Mesothelial cell of epicardium (in vitro differentiated cells): ENCODE results near the gene NACC2.

DNA sequence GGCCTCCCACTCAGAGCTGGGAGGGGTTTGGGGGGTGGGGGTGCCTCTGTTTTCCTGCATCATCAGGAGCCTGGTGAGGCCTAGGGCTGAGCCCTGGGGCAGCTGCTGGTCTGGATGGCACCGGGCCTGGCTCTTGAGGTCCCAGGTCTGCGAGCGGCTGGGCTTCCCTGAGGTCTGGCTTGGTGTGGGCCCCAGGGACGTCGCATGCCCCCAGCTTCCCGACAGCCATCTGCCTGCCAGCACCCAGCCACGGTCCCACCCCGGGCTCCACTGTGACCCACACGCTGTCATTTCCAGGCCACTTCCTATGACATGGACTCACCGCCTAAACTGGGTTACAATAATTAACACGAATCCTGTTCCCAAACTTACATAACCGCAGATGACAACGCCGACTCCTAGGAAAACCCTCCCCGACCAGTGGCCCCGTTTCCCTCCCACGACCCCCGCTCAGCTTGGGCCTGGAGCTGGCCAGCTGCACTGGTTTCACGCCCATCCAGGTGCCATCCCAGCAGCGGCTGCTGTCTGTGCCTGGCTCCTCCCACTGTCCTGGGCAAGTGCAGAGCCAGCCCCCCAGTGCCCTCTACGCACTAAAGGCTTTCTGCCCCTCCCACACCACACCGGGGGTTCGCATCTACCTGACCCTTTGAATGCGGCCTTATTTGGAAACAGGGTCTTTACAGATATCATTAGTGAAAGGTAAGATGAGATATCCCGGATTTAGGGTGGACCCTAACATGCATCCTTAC is 8.6 kb downstream of the NACC2 start:
- PRO-cap, result no peak

- PRO-cap, result unidirectional peak, minus-strand start at chr9:136095278
Measured at GRCh38 chr9:136094959-136096212, at the start of gene NACC2. Gene NACC2 (minus strand): TSS chr9:136095289.

DNA sequence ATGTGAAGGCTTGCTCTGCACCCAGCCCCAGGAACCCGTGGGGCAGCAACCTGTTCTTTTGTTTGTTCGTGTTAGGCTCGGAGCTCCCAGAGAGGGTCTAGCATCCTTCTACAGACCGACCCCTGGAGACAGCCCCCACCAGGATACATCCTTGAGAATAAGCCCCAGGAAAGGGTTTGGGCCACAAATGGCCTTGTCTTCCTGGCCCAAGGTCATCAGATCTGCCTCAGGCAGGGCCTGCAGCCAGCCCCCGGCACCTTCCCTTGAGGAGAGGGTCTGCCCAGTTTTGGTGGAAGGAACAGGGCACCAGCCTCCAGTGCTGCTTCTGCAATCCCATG is 11.5 kb upstream of the NACC2 start:
- PRO-cap, result no peak

GRCh38 chr9:136230633-136231441 is 14.8 kb downstream of the QSOX2 start:
- PRO-cap, result no peak

DNA sequence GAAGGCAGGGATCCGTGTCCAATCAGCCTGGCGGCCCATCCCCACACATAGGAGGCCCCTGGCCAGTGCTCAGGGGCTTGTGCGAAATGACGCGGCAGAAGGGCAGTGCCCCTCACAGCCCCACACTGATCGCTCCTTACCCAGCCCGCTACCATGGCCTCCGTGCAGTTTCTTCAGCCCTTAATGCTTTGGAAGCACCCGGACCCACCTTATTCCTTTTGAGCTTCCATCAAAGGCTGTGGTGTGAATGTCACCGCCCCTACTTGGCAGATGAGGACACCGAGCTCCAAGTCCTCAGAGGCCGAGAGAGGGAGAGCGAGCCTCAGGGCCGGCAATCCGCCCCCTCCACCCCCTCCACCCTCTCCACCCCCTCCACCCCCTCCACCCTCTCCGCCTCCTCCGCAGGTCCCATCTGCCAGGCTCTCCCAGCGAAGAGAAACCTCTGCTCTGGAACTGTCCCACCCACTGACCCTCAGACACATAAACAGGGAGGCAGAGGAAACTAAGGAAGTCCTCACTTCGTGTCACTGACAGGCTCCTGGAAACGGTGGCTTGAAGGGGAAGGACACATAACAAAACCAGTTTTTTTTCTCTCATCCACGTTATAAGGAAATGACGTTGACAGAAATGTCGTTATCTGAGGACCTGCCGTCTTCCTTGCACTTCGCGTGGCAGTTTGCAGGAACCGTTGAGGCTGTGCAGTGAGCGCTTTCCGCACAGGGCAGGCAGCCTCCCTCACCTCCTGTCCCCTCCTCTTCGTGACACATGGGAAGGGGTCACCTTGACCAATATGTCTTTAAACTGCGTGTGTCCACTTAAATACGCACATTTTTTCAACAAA is 13.9 kb downstream of the QSOX2 start:
- PRO-cap, result no peak

GRCh38 chr9:136338511-136339221 is 11.3 kb downstream of the GPSM1 start:
- PRO-cap, result no peak

DNA sequence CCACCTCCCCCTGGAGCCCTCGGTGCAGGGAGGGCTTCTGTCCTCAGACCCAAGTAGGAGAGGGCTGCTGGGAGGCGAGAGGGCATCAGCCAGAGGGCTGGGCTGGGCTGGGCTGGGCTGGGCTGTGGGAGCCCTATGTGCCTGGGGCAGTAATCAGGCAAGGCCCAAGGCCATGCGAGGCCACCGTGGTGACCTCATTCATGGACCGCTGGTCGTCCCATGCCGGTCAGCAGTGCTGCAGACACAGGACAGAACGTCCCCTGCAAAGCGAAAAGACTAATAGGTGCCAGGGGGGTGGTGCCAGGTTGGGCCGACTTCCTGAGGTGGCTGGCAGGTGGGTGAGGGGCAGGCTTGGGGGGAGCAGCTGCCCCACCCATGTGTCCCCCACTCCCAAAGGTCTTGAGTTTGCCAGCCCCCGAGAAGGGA is 13.9 kb downstream of the GPSM1 start:
- PRO-cap, result no peak

DNA sequence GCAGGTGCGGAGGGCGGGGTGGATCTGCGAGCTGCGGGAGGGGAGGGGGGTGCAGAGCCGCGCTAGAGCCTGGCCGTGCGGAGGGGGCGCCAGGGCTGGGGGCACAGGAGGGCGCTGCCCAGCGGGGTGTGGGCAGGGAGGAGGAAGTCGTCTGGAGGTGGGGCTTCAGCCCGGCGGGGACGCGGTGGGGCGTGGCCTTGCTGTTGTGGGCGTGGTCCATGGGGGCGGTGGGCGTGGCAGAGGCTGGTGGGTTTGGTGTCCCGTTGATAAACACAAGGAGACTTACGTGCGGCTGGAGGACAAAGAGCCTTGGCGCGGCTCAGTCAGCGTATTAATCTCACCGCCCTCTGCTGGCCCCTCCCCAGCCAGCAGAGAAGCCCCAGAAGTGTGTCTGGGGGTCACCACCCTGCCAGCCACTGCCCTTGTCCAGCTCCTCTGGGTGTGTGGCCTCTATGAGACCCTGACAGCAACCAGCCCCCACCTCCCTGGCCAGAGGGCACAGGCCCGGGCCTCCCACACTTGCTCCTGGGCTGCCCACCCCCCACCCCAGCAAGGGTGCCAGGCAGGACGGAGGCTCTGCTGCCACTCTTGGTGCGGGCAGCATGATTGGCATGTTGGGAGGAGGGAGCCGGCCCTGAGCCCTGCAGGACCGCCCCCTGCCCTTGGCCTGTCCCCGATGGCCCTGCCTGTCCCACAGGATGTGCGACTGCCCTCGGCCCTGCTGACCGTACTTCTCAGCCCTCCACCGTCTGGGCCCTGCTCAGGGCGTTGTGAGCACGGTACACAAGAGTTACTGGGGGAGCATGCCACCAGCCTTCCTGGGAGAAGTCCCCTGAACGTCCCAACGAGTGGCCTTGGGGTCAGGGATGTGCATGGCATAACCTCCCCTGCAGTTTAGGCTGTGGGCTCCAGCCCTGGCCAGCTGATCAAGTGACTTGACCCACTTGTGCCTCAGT is 15.7 kb downstream of the GPSM1 start:
- PRO-cap, result unidirectional peak, plus-strand start at position 276 of the sequence

- PRO-cap, result no peak
Measured at GRCh38 chr9:136362175-136362836, 1.2 kb downstream of the DNLZ start.

- PRO-cap, result no peak
Measured at GRCh38 chr9:136395544-136396437, 4.2 kb downstream of the SNAPC4 start.

DNA sequence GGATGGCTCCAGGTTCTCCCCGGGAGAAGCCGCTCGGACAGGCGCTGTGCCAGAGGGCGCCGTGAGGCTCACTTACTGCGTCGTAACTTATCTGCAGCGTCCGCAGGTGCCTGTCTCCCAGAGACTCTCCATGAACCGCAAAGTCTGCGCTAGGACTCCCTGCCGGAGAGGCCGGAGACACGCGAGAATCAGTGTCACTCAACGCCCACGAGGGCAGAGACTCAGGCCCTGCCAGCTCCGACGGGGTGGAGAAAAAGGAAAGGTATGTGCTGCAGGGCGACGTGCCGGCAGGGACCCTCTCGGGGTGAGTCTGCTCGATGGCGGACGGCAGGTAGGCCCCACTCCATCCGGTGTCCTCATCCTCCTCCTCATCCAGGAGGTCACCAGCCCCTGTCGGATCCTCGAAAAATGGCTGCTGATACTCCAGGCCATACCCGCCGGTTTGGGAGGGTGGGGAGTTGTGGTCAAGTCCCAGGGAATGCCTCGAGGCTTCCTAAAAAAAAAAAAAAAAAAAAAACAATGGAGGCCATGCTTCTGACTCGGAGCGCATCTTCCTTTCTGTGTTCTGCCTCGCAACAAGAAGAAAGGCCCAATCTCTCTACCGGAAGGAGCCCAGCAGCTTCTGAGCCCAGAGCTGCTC is 3.2 kb downstream of the ENTR1 start:
- PRO-cap, result no peak

- PRO-cap, result no peak
Measured at GRCh38 chr9:136438090-136439439, 1.1 kb downstream of the INPP5E start.

- PRO-cap, result no peak
Measured at GRCh38 chr9:136447322-136448113, 7.9 kb upstream of the INPP5E start.

DNA sequence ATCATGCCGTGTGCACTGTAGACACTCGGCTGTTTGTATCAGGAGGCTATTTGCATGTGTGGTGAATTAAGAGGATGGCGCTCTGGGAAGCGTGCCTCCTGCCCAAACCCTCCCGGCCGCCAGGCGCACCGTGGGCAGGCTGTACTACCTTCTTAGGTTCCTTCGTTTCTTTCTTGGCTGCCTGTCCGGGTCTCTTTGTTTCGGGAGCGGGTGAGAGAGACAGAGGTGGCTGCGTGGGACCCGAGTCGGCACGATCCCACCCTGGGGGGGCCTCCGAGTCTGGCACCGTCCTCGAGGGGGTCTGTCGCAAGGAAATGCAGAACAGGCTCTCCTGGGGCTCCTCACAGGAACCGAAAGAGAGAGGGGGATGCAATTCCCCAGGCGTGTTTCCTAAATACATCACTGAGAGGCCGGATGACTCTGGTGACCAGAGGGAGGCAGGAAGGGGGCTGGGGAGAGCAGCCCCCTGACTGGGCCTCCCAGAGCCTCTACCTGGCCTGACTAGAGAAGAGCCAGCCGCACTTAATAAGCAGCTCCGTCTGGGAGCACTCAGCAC is 11.5 kb upstream of the INPP5E start:
- PRO-cap, result no peak

DNA sequence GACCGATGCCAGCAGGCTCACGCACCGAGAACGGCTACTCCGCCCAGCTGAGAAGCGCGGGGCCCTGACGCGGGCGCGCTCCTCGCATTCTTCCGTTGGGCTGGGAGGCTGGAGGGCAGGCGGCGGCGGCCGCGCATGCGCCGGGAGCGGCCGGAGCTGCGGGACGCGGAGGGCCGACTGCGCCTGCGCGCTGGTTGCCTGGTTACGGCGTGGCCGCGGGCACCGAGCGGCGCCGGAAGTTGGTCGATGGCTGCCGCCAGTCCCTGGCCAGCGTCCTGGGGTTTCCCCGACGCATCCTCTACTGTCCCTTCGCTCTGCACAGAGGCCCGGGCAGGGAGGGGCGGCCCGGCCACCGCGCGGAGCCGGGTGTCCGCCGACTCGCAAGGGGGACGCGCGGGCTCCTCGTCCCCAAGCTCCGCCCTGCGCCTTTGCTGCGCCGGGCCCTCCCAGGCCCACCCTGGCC is 865 bp upstream of the SEC16A start:
- PRO-cap, result unidirectional peak, minus-strand start at position 94 of the sequence

DNA sequence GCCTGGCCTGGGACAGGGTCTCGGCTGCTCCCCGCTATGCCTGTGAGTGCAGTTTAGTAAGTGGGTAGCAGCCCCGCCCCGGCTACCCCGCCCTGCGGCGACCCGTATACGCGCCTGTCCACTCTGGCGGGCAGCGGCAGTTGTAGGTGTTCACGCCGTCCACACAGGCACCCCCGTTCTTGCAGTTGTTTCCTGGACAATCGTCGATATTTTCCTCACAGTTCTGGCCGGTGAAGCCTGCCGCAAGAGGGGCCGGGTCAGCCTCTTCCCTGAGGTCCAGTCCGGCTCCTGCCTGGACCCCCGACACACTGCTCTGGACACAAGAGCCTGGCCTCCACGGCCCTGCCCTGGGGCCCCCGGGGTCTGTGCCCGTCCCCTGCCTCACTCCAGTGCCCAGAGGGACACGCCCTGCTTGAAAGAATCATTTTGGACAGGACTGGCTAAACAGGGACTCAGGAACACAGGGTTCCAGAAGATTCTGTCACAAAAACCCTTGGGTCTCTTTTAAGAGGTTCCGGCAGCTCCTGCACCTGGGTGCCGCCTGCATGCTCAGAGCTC is 26.4 kb downstream of the NOTCH1 start:
- PRO-cap, result no peak

- PRO-cap, result no peak
Measured at GRCh38 chr9:136523586-136524198, 22.2 kb downstream of the NOTCH1 start.

DNA sequence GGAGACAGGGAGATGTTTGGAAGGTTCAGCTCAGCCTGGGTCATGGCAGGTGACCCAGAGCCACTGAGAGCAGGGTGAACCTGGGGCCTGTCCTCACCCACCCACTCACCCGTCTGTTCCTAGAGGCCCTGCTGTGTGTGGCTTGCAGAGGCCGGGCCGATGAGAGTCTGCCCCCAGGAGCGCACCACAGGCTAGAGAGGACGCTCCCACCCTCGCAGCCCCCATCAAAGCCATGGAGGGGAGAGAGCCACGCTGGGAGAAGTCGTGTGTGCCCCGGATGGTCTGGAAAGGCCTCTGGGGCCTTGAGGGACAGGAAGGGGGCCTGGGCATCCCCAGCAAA is 42.7 kb upstream of the NOTCH1 start:
- PRO-cap, result no peak

DNA sequence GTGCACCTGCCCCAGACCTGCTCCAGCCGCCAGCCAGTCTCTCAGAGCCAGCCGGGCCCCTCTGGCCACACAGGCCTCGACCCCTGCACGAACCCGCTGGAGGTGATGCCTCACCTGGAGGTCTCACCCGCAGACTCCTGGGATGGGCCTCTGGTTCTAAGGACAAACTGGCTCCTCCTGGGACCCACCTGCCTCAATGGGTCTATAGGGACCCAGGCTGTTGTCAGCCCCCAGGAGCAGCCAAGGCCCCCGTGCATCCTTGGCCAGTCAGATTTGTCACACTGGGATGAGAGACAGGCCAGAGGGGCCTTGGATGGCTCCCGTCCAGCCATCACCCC is 38.1 kb upstream of the EGFL7 start:
- PRO-cap, result no peak

DNA sequence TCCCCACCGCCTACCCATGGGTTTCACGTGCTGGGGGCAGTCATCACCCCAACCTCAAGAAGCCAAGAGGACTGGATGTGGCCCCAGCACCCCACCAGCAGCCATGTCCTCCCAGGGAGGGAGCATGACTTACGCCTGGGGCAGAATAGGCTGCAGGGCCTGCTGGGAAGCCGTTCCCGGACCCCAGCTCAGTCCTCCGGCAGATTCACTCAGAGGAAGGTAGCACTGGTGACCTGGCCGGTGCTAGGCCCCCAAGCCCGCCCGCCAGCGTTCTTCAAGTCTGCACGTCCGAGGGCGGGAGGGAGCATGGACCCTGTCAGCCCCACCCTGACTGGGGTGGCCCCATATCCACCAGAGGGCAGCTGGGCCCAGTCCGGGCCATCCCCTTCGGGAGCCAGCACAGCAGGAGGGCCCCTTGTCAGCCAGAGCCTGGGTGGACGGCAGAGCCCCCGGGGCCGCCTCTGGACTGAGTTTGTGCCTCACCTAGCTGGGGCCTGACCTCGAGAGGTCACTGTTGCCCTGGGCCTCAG is 16.9 kb upstream of the EGFL7 start:
- PRO-cap, result no peak